Glomerular endothelial cell (primary cell): ENCODE results near the gene DPH2.

DNA sequence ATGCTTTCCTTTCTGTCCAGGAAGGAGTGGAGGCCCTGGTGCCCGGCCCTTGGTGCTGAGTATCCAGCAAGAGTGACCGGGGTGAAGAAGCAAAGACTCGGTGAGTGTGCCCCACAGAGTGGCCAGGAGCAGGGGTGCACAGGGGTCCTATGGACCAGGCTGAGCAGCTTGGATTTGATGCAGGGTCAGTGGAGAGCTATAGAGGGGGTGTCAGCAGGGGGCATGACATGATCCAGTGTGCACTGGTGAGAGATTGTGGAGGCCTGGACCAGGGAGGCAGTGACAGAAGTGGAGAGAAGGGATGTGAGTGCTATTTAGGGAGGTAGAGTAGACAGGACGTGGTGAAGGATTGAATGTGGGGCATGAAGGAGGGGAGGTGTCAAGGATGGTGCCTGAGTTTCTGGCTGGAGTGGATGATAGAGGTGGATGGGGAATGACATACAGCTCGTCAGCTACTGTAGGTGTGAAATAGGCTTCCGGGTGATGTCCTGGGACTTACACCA lies 7.5 kb downstream of the PTPRF start:
- RAMPAGE, long total RNA, result no peak

DNA sequence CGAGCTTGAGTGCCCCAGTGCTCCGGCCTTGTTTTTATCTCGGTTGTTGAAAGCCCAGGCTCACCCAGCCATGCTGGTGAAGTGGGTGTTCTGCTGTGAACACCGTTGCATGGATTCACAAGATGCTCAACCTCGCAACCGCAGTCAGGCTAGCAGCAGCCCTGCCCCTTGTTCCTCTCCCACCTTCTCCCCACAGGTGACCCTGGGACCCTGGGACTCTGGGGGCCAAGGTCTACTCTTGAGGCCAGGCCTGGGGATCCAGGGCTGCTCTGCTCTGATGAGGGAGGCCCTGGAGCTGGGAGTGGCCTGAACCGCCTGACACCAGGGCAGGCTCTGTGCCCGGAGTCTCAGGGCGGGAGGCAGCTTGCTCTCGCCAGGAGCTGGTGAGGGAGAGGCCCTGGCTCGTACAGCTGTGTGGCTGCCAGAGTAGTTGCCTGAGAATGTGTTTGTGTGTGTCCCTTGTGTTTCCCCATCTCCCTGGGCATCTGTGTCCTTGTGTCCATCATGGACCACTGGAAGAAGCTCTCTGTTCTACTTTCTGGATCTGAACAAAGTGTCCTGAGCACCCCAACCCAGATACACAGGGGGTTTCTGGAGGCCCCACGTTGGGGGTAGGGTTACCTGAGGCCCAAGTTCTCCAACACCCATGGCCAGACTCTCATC lies 11.3 kb downstream of the PTPRF start:
- RAMPAGE, long total RNA, result no peak

DNA sequence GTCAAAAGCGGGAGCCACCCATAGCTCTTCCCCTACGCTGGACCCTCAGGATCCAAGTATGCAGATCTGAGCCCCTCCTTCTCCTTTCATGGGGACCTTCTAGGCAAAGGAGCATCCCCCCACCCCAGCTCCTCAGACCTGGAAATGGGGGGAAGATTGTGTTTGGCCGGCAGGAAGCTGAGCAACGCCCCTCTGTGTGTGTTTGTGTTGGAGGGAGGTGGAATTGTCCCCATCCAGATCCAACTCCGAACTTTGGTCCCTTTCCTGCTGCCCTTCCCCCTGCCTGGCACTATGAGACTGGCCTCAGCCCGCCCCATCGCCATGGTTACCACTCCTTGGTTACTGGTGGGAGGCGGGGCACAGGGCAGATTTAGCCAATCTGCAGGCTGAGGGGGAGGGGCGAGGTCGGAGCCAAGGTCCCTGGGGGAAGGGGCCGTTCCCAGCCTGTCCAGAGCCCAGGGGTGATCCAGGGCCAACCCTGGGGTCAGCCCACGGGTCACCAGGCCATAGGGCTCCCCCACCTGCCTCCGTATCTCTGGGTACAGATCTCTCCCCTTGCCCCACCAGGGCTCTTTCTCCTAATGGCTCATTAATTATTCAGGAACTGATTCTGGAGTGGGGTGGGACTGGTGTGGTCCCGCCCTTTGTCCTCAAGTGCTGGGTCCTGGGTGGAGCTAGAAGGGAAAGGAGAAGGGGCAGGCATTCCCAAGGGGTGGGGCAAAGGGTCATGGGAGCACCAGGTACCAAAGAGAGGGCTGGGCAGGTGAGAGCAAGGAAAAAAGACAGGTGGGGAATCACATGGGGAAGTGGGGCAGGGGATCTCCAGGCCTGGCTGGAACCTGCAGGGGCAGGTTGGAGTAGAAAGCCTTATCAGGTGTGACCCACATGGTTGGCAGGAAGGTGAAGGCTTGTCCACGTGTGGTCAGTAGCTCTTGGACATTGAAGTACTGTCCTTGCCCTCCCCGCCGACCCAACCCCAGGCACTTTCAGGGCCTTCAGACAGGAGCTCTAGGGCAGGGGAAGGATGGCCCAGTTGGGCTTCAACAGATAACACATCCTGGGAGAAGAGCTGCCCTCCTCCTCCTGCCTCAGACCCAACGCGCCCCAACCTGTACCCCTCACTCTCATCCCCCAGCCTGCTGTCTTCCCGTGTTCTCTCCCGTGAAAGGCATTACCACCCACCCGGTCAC lies 15.3 kb downstream of the PTPRF start:
- RAMPAGE, long total RNA, result no peak

DNA sequence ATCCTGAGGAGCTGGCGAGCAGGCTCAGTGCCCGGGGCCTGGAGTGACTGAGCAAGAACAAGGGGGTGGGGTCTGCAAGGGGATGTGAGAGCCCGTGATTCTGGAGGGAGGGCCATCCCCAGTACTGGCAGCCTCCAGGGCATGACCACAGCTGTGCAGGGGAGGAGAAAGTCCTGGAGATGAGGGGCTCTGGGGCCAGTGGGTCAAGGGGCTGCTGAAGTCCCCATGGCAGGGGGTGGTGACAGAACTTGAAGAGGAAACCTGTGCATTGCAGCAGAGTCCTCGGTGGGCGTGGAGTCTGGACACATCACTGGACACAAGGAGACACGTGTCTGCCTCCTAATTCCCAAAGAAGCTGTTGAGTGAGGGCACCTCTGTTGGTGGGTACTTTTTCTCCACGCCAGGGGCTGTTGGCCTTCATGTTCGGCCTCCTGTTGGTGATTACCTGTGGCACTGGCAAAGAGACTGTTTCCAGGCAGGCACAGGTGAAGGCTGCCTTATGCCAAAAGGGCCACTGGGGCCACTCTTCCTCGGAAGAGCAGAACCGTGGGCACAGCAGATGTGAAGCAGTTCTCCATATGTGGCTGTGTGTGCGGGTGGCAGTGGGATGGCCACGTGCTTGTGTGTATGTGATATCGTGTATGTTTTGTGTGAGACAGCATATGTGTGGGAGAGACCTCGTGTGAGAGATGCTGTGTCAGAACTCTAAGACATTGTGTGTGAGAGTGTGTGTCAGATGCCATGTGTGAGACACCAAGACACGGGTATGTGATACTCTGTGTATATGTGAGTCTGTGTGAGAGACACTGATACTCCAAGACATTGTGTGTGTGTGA lies 53.6 kb upstream of the KDM4A start:
- RAMPAGE, long total RNA, result no peak

- RAMPAGE, long total RNA, result no peak
These were observed 38.8 kb upstream of the KDM4A start for GRCh38 chr1:43610980-43611735.

- RAMPAGE, long total RNA, result no peak
These were observed 58.9 kb downstream of the ST3GAL3 start for GRCh38 chr1:43765936-43766864.

DNA sequence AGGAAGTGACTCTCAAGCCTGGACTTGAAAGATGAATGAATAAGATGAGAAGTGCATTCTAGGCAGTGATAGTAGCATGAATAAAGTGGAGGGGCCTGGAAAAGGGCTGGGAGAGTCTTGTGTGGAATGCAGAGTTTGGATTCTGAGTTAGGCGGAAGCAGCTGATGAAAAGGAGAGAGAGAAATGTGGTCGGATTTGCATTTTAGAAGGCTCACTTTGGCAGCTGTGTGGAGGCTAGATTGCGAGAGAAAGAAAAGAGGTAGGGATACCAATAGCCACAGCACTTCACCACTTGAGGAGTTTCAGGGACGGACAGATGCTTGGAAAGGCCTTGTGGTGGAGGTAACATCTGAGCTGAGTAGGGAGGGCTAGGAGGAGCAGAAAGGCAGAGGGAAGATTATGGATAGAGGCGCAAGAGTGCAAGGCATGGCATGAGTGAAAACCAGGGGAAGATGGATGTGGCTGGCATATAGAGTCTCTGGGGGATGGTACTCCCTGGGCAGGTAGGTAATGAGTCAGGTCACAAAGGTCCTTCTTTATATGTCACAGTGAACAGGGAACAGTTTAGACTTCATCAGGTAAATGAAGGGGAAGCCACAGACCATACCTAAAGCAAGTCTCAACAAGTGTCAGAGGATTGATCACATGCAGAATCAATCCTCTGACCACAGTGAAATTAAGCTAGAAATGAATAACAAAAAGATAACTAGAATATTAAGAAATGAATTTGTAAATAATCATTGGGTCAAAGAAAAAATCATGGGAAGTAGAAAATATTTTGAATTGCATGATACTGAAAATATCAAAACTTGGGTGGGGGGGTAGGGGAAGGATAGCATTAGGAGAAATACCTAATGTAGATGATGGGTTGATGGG lies 59.8 kb downstream of the ST3GAL3 start:
- RAMPAGE, long total RNA, result no peak

- RAMPAGE, long total RNA, result no peak
These were observed 1.1 kb downstream of the IPO13 start for GRCh38 chr1:43947549-43948536.

DNA sequence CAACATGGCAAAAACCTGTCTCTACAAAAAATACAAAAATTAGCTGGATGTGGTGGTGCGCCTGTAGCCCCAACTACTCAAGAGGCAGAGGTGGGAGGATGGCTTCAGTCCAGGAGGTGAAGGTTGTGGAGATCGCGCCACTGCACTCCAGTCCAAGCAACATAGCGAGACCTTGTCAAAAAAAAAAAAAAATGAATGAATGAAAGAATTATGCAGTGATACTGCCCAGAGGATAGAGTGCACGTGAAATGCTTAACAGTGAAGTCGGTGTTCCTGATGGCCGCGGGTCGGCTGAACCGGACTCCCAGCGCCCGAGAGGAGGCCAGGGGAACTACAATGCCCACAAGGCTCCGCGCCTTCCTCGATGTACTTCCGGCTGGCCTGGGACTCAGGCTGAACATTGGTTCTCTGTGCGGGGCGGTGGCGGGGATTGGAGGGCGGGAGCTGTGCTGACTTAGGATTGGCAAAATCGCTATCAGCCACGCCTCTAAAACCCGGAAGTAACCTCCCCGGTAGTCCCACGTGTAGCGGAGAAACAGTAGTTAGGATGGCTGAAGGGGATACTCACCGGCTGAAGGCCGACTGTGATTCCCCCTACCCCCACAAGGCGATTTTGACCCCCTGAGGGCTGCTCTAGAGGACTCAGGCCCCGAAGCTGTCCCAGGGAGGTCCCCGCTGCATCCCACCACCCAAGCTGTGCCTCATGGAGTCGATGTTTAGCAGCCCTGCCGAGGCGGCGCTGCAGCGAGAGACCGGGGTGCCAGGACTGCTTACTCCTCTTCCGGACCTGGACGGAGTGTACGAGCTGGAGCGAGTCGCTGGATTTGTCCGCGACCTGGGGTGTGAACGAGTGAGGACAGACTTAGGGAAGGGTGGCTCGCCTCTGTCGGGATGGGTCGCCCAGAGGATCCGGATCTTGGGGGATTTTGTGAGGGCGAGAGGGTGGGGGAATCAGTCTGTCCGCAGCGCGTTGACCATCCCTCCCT lies at the start of gene DPH2:
TSS of gene DPH2 (plus strand) at position 538 of the 986 bp plus-strand sequence.
- RAMPAGE, long total RNA, result no peak

- RAMPAGE, long total RNA, result no peak
These were observed 1.6 kb downstream of the DPH2 start for GRCh38 chr1:43971260-43971974.

DNA sequence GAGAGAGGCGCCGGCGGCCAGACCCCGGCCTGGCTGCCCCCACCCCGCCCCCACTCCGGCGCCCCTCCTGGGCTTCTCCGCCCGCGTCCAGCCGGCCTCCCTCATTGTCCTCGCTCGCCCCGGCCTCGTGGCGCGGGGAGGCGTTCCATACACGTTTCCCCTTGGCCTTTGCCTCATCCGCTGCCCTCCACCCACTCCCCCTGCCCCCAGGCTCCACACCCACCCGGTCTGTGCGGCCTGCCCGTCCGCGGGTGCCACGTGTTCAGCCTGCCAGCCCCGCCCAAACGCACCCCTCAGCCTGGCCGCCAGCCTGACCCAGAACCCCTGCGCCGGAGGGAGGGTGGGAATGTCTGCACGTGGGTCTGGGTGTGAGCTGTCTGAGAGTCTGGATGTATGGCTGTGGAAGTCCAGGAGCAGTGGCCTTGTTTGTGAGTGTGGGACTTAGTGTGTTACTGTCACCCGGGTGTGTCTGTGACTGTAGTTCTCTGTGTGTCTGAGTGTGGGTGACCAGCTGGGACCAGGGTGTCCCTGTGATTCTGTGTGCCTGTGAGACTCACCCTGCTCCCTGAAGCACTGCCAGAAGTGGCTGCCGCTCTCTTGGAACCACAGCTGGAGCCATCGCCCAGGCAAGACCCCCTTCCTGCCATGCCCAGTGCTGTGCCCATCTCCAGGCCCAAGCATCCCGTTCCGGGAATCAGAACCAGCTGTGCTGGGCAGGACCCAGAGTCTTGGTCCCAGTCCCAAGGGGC lies 783 bp downstream of the B4GALT2 start:
- RAMPAGE, long total RNA, result no peak

DNA sequence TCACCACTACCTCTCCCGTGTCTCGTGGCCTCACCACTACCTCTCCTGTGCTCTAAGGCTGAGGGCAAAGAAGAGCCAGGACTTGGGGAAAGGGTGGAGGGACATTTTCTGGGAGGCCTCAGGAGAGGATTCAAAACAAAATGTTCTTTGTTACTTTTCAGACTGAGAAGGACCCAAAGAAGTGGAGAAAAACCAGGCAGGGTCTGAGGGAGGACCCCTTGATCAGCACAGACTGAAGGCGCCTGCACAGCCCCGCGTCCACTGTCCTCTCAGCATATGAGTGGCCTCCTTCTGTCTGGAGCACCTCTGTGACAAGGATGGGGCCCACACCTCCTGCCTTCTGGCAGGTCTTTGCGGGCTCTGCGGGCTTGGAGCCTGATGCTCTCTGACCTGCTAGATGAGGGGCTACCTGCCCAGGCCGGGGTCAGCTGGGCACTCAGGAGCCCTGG lies 7.5 kb downstream of the SLC6A9 start:
- RAMPAGE, long total RNA, result no peak

DNA sequence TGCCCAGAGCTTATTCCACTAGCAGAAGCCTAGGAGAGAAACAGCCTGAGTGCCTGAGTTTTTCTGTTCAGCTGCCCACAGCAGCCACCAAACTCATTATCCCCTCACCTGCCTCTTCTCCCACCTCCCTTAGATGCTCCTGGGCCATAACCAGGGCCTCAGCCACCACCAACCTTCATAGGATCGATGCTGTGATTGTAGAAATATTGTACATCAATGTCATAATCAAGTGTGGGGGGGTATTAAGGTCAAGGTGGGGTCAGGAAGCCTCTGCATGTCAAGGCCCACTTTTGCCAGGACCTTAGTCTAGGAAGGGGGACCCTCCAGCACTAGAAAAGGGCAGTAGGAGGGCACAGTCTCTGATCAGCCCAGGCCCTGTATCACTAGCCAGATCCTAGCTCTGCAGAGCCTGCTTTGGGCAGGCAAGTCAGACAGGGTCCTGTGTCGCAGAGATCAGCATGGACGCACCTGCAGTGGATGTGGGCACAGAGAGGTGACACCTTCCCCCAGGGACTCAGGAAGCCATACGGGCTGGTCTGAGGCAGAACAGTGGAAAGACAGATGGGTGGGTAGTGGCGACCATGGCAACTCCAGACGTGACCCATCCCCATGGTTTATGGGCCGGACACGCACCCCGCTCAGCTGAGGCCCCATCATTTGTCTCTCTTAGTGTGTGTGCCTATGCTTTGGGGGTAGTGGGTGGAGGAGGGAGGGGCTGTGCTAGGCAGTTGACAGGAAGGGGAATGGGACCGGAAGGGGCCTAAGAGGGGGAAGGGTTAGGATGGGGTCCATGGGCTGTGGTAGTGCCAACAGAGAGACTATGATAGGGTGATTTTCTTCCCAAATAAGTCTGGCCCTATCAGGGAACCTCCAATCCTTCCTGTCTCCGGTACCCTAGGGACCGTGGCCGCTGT lies 9.6 kb downstream of the DMAP1 start:
- RAMPAGE, long total RNA, result no peak

GRCh38 chr1:44289369-44290018 lies 65.6 kb downstream of the ERI3 start:
- RAMPAGE, long total RNA, result no peak

DNA sequence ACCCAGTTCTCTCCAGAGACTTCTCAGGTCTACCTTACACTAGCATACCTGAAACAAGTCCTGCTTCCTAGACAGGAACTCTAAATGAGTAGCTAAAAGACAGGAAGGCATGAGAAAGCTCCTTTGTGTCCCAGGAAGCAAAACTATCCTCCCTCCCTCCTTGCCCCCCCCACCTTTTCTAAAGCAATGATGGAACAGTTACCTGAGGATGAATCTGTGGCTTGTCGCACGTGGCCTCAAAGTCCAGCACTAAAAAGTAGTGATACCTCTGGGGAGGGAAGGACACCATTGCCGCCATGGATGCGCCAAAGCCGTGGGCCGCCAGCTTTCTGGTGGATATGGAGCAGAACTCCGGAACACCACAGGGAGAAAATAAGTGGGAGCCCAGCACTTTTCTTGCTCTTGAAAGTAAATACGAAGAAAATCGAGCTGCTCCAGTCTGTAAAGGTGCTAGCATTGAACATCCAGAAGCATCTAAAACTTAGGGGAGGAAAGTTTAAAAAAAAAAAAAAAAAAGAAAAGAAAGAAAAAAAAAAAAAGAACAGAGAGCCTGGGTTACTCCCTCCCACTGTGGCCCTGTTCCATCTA lies 16.1 kb downstream of the ERI3 start:
- RAMPAGE, long total RNA, result no peak

DNA sequence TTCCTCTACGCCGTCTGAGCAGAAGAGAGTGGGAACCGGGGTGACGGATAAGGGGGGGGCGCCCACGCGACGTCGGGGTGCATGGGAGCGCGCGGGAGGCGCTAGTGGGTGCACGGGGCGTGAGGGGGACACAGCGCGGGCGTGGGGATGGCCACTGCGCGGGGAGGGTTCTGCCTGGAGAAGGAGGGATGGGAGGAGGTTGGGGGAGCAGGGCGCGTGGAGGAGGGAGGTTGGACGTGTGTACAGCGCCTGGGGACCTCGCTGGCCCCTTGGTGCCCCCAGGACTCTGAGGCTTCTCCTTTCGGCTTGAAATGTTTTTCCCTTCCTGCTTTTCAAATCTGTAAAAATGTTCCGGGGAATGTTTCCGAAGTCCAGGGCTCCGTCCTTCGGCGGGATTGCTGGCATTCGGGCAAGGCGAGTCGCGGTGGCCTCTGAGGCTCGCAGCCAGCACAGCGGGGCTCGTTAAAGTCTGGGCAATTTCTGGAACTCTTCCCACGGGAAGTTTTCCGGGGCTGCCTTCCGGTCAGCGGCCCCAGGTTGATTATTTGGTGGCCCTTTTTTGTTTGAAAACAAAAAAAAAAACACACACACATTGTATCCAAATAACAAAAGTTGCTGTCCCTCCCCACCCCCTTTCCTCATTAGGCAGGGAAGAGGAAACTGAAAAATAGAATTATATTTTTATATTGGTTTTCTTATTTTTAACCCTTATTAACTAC lies 13.2 kb downstream of the RNF220 start:
- RAMPAGE, long total RNA, result no peak

- RAMPAGE, long total RNA, result no peak
These were observed 131.7 kb downstream of the TMEM53 start for GRCh38 chr1:44542652-44542882.

DNA sequence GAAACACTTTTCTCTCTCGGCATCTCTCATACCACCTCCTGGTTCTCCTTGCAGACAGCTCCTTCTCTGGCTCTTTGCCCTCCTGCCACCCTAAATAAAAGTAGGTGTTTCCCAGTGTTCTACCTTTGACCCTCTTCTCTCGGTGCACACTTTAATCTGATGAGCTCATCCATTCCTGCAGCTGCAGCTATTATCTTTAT lies 126.9 kb downstream of the TMEM53 start:
- RAMPAGE, long total RNA, result no peak

DNA sequence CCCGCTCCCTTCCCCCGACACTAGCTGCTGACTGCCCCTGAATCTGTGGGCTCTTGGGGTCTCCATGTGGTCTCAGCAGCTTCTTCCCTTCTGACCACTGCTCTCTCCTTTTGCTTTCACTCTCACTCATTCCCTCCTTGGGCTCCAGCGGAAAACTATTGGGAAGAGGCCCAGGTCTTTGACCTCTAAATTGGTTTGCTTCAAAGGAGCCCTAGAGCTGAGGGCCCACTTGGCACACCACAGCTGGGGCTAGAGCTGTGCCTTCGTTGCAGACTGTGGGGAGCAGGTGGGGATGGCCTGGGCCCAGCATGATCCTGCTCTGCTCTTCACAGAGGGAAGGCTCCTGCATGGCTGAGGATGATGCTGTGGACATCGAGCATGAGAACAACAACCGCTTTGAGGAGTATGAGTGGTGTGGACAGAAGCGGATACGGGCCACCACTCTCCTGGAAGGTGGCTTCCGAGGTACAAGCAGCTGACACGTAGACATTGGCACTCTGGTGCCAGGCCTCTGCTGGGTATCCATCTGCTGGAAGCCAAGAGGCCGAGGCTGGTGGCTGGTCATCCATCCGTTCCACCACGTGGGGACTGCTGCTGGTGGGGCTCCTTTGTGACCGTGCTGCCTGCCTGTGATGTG lies 38.5 kb downstream of the TMEM53 start:
- RAMPAGE, long total RNA, result no peak

DNA sequence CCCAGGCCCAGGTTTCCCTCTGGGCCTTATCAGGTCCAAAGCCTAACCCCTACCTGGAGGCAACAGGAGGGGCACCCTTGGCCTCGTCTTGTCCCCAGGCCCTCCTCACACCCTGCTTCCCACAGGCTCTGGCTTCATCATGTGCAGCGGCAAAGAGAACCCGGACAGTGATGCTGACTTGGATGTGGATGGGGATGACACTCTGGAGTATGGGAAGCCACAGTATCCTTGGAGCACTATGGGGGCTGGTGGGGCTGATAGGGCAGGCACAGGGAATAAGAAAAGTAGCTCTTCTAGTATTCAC lies 29.8 kb downstream of the TMEM53 start:
- RAMPAGE, long total RNA, result no peak